Progenitor cell of endocrine pancreas (in vitro differentiated cells): ENCODE measurements around a stretch of chr12.

- PRO-cap, result no peak
Measured at GRCh38 chr12:31928575-31929003, 30.6 kb upstream of the RESF1 start.

GRCh38 chr12:31958248-31958677 is 952 bp upstream of the RESF1 start:
- PRO-cap, result bidirectional peak, plus-strand start at chr12:31958884, minus-strand start at chr12:31958566

DNA sequence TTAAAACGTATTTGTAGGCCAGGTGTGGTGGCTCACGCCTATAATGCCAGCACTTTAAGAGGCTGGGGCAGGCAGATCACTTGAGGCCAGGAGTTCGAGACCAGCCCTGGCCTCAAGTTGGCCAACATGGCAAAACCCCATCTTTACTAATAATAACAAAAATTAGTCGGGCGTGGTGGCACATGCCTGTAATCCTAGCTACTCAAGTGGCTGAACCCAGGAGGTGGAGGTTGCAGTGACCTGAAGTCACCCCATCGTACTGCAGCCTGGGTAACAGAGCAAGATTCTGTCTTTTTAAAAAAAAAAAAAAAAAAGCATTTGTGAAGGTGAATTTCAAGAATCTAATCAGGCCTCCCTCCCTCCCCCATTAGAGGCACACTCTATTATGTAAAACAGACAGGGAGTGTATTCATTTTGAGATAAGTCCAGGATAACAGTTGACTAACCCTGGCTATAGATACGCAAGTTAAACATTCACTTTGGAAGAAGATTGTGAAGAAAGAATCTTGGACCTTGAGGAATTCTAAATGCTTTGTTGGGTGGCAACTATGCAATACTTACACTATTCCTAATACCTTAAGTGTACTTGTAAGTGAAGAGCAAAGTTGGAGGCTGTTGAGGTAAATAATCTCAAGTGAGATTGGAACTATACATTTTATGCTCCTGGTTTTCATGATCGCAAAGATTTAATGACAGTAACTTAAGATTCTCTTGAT is 2.9 kb downstream of the RESF1 start:
- PRO-cap, result no peak

- PRO-cap, result no peak
Measured at GRCh38 chr12:31964931-31965721, 5.9 kb downstream of the RESF1 start.

DNA sequence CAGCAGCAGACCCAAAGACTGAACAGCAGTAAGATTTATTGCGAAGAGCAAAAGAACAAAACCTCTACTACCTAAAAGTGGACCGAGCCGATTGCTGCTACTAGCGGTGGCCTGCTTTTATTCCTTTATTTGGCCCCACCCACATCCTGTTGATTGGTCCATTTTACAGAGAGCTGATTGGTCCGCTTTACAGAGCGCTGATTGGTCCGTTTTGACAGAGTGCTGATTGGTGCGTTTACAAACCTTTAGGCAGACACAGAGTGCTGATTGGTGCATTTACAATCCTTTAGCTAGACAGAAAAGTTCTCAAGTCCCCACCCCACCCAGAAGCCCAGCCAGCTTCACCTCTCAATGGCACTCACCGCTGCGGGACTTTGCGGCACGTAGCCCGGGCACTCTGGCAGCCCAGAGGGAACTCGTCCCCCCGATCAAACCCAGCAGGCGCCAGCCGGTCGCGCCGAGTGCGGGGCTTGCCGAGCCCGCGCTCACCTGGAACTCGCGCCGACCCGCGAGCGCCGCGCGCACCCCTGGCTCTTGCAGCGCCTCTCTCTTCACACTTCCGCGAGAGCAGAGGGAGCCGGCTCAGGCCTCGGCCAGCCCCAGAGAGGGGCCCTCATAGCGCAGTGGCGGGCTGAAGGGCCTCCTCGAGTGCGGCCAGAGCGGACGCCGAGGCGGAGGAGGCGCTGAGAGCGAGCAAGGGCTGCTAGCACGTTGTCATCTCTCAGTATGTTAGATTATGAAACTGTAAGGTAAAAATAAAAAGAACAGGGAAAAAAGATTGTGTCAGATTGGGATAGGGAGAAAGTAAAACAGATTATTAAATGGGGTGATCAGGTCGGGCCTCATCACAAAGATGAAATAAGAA is 8.6 kb upstream of the FGD4 start:
- PRO-cap, result no peak

- PRO-cap, result unidirectional peak, plus-strand start at chr12:32398946
Measured at GRCh38 chr12:32398657-32399133, 663 bp upstream of the FGD4 start.

DNA sequence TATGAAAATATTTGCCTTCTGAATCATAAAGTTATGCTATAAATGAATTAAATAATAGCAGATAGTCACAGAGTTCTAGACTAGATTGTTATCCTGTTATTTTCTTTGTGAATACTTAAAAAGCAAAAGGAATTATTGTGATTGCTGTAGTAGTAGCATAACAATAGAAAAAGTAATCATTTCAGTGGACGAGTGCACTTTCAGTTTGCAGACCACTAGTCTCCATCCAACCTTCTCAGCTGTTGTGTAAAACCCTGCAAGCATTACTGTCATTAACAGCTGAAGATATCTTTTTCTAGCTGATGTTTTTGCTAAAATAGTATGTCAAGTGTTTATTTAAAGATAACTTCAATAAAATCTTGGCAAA is 56.4 kb downstream of the FGD4 start:
- PRO-cap, result no peak

DNA sequence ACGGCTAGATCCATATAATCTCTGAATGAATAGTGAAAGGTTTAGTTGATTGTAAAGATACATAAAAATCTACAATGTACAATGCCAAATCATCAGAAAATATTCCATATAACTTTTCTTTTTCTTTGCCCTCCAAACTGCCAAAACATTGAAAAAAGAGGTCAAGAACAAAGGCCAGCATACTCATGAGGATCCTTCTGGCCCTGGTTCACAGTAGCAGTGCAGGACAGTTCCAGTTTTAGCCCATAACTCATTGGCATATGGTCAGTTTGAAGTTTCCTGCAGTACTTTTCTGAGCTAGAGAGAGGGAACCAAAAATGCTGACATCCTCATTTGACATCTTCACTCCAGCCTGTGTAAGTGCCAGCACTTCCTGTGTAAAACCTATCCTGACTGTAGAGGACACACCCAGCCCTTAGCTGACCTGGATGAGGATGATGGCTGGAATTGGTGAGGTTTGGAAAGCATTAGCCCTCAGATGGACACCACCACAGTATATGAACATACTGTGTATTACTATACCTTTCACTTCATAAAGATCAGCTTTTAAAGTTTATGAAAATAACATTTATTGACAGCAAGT is 84.1 kb downstream of the FGD4 start:
- PRO-cap, result no peak

- PRO-cap, result bidirectional peak, plus-strand start at chr12:32535380, minus-strand start at chr12:32535381
Measured at GRCh38 chr12:32535042-32536112, 136.0 kb downstream of the FGD4 start.

DNA sequence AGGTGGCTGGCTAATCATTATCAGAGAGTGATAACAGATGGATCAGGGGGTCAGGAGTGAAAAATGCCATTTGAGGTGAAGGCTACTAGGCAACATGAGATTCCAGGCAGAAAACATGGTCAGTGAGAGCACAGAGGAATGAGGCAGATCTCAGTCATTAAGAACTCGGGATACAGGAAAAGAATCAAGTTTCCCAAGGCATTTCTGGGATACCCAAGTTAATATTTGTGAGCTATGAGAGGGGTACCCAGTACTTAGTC is 77.1 kb upstream of the ALG10 start:
- PRO-cap, result no peak

DNA sequence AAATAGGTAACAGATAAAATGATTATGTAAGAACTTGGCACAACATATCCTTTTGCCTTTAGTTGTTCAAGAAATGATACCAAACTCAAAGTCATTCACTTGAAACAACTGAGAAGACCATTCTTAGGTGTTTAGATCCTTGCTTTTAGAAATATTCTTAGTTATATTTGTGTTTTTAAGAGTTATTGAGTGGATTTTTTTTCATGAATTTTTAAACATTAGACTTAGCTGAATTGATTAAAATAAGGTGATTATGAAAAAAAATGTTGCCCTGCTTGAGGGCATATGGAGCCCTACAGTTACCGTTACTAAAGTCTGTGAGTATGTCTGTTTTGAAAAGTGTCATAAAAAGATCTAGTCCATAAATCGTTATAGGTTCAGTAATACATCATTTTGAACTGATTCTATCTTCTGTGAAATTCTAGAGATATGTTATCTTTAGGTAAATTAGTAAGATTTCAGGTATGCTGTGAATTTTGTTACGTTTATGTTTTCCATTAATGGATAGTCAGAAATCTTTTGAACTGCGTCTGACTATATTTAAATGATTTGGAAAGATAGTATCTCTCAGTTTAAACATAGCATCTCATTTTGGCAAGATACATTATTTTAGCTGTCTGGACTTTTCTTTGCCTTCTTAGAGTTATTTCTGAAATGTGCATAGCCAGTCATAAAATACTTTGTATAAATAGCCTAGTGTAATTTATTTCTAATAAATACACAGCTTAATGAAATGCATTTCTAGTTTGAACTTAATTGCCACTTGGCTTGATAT is 8.2 kb downstream of the ALG10 start:
- PRO-cap, result no peak

DNA sequence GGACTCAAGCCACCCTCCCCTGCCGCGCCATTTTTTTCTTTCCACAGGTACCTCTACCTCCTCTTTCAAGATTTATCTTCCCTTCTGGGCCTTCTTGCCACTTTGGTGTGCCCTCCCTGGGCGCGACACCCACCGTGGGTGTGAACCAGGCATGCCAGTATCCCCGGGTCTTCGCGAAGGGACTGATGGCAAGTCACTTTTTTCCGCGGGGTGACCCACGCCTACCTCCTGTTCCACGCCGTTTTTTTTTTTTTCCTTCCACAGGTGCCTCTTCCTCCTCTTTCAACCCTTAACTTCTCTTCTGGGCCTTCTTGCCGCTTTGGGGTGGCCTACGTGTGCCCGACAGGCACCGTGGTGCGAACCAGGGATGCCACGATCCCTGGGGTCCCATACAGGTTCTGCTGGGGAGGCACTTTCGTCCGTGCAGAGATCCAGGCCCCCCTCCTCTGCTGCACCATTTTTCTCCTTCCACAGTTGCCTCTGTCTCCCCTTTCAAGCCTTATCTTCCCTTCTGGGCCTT is 289.4 kb downstream of the ALG10 start:
- PRO-cap, result no peak

DNA sequence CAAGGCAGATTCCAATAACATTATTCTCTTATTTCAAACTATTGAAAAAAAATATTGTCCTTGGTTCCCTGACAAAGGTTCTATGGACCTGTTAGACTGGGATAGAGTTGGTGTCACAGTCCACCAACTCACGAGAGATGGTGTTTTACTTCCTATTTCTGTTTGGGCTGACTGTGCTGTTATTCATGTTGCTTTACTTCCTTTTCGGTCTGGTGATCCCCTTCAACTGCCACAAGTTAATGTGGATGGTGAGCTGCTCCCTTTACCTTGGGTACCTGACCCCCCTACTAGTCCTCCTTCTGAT is 192.7 kb upstream of the ALG10B start:
- PRO-cap, result no peak

GRCh38 chr12:39339935-39340470 is 102.9 kb downstream of the KIF21A start:
- PRO-cap, result no peak

DNA sequence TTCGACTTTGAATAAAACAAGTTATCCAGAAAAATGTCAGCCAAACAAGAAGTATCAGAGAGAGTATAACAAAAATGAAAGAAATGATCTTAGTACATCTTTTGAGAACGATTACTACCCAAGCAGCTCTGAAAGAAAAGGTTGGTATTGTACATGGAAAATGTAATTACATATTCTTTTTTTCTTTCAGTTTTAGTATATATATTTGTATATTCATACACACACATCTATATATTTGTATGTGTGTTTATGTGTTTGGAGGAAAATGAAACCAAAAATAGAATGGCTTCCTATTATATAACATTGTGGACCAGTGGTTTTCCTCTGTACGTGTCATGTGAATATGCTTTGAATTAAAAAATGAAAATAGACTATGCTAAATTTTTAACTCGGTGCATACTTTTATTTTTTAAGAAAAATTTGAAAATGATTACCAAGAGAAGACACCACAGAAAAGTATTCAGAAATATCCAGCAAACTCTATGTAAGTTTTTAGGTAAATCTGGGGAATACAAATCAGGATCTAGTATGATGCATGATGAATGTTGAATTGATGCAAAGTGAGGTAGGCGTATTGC is 57.1 kb downstream of the C12orf40 start:
- PRO-cap, result no peak

DNA sequence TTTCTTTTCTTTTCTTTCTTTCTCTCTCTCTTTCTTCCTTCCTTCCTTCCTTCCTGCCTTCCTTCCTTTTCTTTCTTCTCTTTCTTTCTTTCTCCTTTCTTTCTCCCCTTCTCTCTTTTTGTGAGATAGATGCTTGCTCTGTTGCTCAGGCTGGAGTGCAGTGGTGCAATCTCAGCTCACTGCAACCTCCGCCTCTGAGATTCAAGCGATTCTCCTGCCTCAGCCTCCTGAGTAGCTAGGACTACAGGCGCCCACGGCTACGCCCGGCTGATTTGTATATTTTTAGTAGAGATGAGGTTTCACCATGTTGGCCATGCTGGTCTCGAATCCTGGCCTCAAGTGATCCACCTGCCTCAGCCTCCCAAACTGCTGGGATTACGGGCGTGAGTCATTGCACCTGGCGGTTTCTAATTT is 186.4 kb downstream of the C12orf40 start:
- PRO-cap, result no peak

GRCh38 chr12:40033274-40033788 is 72.5 kb downstream of the SLC2A13 start:
- PRO-cap, result no peak

GRCh38 chr12:40107498-40107895 is 1.6 kb upstream of the SLC2A13 start:
- PRO-cap, result no peak

- PRO-cap, result no peak
Measured at GRCh38 chr12:40249653-40249968, 24.8 kb downstream of the LRRK2 start.

DNA sequence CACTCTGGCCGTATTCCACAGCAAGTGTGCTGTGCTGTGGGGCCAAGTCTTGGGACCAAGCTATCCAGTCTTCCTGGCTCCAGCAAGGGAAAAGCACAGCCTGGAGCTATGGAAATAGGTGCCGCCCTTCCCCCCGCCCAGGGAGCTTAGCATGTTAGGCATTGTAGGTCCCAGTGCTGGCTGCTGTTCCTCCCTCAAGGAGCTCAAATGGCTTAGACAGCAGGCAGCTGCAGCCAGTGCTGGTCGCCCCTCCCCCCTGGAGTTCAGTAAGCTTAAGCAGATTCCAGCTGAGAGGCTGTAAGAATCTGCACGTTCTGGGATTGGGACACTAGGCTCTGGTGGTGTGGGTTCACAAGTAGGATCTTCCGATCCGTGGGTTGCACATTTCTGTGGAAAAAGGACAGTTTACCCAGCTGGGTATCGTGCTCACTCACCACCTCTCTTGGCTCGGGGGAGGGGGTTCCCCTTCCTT is 127.2 kb downstream of the CNTN1 start:
- PRO-cap, result no peak